ENCODE measurements around the gene USP15.

GRCh38 chr12:62259606-62260575 lies at the start of gene USP15:
Gene USP15 (plus strand): TSS chr12:62260404.
- PRO-cap, result bidirectional peak, plus-strand start at chr12:62259821, minus-strand start at chr12:62259766; bidirectional peak, plus-strand start at chr12:62260404, minus-strand start at chr12:62260147

GRCh38 chr12:62260576-62261330 lies 549 bp downstream of the USP15 start:
- PRO-cap, result bidirectional peak, plus-strand start at chr12:62261068, minus-strand start at chr12:62260817

GRCh38 chr12:62387264-62387682 lies 79.4 kb upstream of the MON2 start:
- PRO-cap, result no peak

- PRO-cap, result no peak
Observed at GRCh38 chr12:62478542-62479019, 12.0 kb downstream of the MON2 start.

GRCh38 chr12:62560508-62560843 lies 93.8 kb downstream of the MON2 start:
- PRO-cap, result no peak

DNA sequence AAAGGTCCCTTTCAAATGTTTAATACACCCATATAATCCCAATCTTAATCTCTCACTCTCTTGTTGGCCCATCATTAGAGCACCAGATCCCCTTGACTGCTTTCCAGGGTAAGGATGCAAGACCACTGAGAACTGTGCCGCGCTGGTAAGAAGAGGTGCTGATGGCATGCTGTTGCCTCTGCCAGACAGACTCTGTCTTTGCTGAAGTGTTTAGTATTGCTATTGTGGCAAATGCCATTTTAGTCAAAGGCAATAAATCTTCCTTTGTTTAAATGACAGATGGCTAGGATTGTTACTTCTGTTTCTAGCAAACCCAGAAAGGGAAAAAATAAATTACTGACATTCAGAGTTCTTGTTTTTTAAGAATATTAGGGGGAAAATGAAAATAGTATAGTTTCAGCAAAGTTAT lies 152.3 kb downstream of the MON2 start:
- PRO-cap, result no peak

DNA sequence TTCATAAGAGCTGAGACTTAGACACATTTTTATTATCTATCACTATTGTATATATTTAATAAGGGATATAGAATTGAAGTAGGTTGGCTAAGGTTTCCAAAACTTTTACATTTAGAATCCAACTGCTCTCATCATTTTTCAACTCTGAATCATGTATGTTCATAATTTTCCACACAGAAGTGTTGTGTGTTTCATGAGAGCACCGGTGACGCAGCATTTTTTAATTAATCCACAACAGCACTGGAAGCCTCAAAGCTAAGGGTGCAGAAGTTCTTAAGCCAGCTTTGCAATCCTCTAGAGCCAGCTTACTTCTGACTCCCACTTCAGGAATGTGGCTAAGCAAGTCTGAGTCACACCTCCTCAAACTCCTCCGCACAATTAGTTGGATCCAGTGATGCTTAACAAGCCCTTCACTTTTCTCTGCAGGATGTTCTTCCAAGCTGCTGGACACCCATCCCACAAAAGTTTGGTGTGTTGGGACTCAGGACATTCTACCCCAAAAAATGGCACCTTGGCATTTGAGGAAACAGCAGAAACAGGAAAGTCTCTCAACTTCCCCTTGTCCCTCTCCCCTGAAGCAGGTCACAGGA lies 210.1 kb downstream of the PPM1H start:
- PRO-cap, result no peak

DNA sequence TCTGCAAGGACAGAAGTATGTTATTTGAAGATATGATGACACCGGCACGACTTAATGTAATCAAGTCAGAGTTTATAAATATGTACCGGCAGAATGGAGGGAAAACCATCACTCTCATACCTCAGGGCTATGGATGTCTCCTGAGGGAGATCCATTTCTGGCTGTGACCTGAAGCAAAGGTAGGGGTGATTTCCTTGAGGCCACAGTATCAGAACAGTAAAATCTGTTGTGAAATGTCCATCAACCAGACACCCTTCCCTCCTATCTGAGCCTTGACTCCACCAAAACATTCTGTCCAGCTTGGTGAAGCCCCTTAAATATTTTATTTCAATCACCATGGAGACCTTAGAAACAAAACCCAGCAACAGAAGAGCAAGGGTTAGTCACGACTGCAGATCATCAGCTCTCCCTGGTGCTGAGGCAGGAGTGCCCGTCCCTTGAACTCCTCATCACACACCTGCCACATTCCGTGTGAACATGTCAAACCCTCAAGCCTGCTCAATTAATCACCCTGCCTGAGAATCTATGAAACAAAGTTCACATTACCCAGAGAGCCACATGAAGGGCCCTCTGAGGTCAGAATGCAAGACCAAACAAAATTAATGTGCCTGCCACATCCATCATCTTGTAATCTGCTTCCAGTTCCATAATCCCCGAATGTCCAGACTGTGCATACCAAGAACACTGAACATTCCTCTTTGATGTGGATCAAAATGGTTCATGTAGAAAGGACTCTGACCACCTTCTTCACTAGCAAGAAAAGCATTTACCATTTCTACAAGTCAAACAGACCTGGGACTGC lies 203.0 kb downstream of the PPM1H start:
- PRO-cap, result no peak

DNA sequence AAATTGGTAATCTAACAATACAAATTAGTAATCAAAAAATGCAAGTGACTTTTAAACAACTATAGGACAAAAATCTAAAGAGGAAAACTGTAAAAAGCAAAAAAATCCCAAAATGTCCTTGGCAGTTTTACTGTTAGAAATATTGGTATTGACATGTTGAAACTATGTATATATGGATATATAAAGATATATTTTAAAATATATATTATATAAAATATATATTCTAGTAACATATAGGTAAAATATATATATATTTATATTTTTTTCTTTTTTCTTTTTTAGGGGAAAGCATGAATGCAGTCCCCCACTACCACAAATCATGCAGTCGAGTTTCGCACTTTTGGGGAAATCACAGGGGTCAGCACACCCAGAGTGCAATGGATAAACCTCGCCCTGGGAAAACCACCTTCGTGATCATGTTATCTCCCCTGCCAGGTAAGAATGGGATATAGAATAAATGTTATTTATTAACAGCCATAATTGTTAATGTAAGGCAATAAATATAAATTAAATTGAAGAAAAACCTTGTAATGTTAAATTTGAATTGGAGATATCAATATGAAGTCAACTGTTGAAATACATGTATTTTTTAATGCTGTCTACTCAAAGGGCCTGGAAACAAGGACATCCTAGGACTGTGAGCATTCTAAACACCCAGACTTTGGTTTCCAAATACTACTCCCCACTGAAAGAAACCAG lies 84.3 kb downstream of the PPM1H start:
- PRO-cap, result no peak

DNA sequence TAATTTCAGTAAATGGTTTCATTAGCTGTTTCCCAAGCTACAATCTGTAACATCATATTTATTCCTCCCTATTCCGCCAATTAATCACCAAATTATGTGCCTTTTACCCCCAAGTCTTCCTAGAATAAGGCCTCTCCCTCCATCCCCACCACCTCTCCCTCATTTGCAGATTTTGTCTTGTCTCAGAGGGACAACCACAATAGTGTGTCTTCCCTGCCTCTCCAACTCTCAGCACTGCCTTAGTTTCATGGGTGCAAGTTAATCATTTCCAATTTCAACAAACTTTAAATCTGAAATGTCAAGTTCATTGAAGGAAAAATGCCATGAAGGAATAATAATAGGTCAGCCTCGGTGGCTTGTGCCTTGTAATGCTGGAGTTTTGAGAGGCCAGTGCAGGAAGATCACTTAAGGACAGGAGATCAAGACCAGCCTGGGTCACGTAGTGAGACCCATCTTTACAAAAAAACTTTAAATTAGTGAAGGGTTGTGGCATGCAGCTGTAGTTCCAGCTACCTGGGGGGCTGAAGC lies 31.6 kb downstream of the RXYLT1 start:
- PRO-cap, result no peak

- PRO-cap, result no peak
Observed at GRCh38 chr12:63900856-63901324, 56.4 kb downstream of the SRGAP1 start.

DNA sequence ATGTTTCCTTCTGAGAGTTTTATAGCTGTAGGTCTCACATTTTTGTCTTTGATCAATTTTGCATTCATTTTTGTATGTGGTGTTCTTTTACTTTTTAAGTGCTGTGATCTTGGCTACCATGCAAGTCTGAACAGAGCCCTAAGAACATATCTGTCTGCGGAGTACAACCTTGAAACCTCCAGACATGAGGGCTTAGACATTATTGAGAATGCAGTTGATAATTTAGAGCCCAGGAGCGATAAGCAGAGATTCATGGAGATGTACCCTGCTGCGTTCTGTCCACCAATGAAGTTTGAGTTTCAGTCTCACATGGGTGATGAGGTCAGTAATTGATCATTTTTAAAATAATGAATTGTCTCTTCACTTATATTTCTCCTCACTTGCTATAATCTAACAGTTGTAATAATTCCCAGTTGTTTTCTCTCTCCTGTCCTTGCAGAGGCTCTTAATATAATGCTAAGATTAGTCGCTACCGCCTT lies 159.2 kb downstream of the KICS2 start:
- PRO-cap, result no peak

- PRO-cap, result bidirectional peak, plus-strand start at chr12:64088603, minus-strand start at chr12:64088515
Observed at GRCh38 chr12:64088360-64089165, 133.5 kb downstream of the KICS2 start.

DNA sequence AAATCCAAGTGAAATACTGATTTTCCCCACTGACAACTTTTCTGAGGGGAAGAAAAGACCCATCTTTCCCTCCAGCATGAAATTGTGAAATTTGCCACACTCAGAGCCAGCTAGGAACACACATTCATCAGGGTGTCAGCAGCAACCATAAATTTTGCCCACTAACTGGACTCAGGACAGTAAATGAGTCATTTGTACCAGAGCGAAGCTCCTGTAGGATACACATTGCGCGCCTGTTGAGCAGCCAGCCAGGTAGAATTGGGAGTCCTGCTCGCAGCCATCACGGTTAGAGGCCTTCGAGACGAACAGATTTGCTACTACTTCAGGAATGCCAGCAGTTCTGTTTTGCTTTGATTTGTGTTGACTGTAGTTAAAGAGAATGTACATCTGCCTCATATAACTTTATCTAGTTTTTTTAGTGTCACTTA lies 117.7 kb downstream of the KICS2 start:
- PRO-cap, result no peak

DNA sequence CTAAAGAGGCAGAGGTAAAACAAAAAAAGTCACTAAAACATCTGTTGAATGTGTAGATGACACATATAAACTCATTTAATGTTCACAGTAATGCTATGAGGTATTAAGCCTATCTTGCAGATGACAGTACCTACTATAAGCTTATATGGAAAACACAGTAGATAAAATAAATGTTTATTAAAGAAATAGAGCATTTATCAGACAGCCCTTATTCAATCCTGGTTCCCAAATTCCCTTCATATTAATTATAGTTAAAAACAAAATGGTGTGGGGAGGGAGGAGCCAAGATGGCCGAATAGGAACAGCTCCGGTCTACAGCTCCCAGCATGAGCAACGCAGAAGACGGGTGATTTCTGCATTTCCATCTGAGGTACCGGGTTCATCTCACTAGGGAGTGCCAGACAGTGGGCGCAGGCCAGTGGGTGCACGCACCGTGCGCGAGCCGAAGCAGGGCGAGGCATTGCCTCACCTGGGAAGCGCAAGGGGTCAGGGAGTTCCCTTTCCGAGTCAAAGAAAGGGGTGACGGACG lies 26.7 kb downstream of the KICS2 start:
- PRO-cap, result no peak

DNA sequence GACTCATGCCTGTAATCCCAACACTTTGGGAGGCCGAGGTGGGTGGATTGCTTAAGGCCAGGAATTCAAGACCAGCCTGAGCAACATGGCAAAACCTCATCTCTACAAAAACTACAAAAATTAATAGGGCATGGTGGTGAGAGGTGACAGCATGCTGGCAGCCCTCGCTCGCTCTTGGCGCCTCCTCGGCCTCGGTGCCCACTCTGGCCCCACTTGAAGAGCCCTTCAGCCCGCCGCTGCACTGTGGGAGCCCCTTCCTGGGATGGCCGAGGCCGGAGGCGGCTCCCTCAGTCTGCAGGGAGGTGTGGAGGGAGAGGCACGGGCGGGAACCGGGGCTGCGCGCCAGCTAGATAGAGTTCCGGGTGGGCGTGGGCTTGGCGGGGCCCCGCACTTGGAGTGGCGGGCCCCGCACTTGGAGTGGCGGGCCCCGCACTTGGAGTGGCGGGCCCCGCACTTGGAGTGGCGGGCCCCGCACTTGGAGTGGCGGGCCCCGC lies 67.6 kb upstream of the RASSF3 start:
- PRO-cap, result no peak

GRCh38 chr12:65176909-65177460 lies 7.6 kb downstream of the LEMD3 start:
- PRO-cap, result no peak

- PRO-cap, result no peak
Observed at GRCh38 chr12:66662253-66662652, 16.6 kb downstream of the GRIP1 start.

- PRO-cap, result no peak
Observed at GRCh38 chr12:66874421-66874731, 195.5 kb upstream of the GRIP1 start.

DNA sequence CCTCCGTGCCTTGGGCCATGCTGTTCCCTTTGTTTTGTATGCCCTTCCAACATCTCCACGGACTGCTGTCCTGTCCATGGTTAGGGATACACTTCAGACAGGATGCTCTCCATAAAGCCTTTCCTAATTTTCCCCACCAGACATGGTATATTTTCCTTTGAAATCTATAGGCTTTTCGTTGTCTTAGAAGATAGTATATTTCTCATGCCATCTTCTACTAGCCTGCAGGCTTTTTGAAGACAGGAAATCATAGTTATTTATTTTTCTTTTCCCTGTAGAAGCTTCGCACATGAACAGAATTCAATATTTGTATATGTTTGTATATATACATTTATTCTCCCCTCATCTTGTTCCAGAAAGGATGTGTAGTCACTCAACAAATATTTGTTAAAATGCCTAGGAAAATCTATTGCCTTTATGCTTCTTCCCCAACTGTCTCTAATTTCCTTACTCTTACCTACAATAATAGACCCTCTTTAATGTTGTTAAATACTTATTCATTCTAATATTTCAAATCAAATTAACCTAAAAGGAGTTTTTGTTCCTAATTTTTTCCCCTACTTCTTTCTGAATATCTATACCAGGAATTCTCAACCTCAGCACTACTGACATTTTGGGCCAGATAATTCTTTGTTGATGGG lies 237.1 kb upstream of the CAND1 start:
- PRO-cap, result no peak